NT2/D1 (cell line): ENCODE results near the genes GFRAL and HMGCLL1.

DNA sequence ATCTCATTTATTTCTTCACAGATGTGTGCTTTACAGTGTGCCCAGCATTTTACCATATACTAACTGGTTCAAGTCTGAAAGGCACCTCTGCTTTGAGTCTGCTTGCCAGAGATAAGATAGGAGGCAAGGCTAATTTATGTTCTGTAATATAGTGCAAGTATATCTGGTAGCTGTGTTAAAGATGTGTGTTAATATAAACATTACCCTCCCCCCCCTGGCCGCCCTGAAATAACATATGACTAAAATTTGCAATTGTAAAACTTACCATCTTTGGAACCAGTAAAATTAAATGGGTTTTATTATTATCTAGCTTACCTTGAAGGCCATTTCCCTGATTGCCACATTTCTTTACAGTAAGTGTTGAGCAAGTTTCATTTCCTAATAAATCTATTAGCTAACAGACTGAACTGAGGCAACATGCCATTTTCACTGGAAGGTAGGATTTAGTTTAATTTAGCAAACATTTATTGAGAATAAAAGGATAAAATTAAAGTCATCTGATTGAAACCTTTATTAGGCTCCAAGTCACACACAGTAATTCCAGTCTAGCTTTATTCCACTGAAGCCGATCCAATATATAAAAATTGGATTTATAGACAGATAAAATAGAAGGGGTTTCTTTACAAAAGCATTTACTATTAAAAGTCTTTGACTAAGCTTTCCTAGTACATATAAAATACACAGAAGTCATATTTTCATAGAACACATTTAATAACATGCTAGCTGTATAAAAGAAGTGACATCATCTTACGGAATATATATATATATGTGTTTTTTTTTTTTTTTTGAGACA, 2.9 kb downstream of the FBXO9 start:
- RRBS, 2 experiments = no CpG with 5 or more reads among the region's 3 CpGs

DNA sequence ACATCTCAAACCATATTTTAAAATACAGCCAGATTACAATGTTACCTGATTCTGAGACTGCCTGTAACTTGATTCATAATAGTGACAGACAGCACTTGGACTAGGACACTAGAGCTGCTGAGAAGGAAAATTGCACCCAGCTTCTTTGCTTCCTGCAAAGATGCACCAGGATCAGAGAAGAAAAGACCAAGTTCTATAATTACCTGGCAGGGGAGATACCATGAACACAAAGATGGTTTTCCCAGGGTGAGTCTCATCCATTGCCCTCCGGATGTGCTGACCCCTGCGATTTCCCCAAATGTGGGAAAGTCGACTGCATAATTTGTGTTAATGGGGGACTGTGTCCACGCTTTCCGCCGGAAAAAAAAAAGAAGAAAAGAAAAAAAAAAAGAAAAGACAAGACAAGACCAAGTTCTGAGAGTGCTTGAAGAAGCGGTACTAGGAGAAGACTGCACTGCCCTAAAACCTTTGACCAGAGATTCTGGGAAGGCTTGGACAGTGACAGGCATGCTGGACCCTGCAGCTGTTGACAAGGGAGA, 70.5 kb upstream of the GCM1 start:
- RRBS, 2 experiments = 76% methylated on average over 3 of the region's 7 CpGs; no CpG with 5 or more reads in 1 of the 2 experiments

DNA sequence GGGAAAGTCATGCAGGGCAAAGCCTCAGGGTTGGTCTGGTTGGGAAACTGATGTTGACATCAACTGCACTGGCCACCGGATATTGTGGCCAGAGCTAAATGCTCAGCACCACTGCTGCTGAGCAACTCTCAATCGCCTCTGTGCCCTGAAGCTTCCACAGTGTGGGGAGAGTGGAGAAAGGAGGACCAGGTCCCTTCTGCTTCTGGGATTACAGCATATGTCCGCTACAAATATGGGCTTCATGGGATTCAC, 93.4 kb upstream of the GCM1 start:
- RRBS, 2 experiments = no CpG with 5 or more reads among the region's 3 CpGs

DNA sequence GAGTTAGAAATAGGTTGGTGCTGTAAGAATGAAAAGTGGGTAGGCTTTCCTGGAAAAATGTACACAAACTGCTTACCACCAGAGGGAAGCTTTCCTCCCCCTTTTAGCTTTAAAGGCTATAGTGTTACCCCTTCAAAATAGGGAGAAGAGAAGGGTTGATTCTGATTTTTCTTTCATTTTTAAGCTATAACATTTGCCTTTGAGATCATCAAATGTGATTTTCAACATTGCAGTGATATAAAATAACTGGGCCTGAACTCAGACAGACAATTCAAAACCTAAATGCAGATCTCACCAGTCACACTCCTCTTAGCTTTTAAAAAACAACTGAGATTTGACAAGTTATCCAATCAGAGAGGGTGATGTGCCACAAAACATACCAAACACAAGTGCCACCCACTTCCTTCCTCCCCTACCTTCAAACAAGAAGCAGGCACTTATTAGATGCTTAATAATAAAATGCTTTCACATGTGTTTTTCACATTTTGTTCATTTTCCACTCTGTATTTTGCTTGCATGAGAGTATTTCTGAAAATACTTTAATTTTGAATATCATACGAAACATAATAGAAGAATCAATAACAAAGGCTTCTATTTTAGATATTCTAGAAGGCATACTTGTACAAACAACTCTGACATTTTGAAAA, 57.7 kb downstream of the ELOVL5 start:
- RRBS, 2 experiments = no CpG with 5 or more reads among the region's 1 CpG

DNA sequence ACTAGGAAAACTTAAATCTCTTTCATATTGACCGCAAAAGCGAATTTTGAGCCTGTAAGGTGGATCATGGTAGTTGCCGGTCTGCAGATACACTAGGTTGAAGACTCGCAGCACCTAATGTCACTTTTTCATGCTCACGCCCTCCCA, 940 bp downstream of the GCLC start:
- RRBS, 2 experiments = no CpG with 5 or more reads among the region's 5 CpGs

DNA sequence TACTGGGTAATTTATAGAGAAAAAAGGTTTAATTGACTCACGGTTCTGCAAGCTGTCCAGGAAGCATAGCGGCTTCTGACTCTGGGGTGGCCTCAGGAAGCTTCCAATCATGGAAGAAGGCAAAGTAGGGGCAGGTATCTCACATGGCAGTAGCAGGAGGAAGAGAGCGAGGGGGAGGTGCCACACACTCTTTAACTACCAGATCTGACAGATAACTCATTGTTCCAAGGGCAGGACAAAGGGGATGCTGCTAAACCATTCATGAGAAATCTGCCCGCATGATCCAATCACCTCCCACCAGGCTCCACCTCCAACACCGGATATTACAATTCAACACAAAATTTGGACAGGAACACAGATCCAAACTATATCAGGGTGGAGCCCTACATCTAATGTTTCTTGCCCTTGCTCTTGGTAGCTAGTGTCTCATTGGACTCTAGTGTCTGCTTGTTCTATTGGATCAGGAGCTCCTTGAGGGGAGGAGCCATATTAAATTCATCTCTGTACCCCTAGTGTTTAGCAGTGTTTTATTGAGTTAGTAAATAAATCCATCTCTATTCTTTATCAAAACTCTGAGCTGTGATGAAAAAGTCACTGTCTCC, 48.6 kb downstream of the KLHL31 start:
- RRBS, 2 experiments = no CpG with 5 or more reads among the region's 5 CpGs

- RRBS, 2 experiments = no CpG with 5 or more reads among the region's 2 CpGs
Observed at GRCh38 chr6:53746274-53746763, 48.5 kb upstream of the LRRC1 start.

DNA sequence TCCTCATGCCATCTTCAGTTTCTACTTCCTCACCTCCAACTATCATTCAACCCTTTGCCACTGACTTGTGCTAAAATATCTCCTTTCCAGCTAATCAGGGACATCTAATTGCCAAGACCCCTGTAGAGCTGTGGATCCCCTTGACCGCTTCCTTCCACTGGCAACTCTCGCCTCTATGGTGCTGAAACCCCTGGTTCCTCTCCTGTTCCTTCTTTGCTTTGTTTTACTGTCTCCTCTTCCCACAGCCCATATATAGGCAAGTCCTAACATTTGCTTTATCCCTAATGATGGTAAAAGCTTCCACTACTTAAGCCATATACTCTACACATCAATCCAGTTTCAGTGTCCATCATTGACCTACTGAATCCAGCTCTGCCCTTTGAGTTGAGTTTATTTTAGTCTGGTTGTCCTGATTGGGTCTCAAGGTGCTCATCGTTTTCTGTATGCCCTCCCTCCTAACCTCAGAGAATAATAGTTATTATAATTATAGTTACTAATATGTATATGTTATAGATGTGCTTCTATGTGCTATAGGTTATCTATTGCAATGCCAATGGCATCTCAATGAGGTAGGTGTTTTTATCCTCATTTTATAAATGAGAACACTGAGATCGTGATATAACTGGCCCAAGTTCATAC, 28.6 kb upstream of the LRRC1 start:
- RRBS, 2 experiments = no CpG with 5 or more reads among the region's 4 CpGs

GRCh38 chr6:53829580-53830100, 34.8 kb downstream of the LRRC1 start:
- RRBS, 2 experiments = no CpG with 5 or more reads among the region's 4 CpGs

GRCh38 chr6:53929199-53930289, 134.7 kb downstream of the LRRC1 start:
- RRBS, 2 experiments = no CpG with 5 or more reads among the region's 13 CpGs

DNA sequence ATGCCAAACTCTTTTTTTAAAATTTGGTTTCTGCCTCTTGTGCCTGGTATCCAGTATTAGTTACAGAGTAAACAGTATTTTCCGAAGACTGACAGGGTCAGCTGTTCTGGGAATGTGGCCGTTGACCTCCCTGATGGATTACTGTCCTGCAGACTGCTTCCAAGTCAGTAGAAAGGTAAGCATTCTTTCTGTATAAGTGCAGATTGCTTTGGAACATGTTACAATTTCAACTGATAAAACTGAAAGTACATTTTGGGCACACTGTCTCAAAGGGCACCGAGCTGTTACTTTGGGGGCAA, 100.4 kb upstream of the MLIP start:
- RRBS, 2 experiments = no CpG with 5 or more reads among the region's 3 CpGs

- RRBS, 2 experiments = 4 to 7% methylated on average over 4 of the region's 26 CpGs
Observed at GRCh38 chr6:54846924-54847325, 354 bp downstream of the FAM83B start.

DNA sequence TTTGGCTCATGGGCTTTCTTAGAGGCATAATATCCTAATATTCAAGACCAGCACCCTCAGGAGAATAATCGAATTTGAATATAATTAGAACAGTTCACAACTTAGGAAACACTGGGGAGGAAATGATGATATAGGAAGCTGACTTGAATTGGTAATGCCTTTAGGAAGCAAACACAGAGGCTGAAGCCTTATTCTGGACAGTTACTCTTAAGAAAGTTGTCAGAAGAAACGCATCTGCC, at the start of gene GFRAL:
TSS of gene GFRAL (plus strand) at position 189 of the 239 bp plus-strand sequence.
- RRBS, 2 experiments = no CpG with 5 or more reads among the region's 2 CpGs

DNA sequence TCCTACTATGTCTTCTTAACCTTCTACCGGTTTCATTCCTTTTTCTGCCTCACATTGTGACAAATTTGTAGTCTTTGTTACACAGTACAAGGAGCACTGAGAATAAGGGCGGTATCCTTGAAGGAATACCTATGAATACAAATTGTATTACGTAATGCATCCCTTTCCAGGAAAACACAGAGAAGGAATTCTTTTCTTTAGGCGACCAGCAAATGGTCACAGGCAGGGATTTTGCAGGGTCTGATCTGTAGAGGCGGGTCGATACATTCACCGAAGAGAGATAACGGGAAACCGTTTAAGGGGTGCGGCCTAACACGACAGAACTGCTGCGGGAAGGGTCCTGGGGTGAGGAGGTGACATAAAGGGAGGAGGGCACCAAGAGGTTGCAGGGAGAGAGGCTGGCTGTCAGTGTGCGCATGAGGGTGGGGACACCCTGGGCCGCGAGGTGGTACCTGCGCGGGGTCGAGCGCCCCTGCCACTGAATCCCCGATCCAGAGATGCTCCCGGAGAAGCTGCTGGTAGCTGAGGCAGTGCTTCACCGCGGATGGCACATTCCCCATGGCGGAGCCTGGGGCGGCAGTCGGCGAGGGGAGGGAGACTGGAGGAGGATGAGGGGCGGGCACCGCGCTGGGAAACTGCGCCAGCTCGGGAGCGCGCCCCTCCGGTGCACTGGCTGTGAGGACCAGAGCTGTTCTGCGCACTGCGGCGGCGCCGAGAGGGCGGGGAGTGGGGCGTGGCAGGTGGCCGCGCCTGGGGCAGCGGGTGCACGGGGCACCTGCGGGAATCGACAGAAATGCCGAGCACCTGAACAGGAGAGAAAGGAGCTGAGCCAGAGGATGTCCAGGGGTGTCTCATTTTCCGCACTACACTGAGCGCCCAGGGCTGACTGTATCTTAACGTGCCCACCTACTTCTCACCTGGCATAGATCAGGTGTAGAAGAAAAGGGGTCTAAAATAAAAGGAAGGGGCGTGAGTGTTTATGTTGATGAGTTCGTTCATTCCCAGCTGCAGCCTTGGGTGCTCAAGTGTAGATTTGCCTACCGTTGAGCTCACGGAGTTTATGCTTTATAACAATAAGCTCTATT, at the start of gene HMGCLL1:
TSS of gene HMGCLL1 (minus strand) at position 697 of the 1,085 bp plus-strand sequence.
- RRBS, 2 experiments = no CpG with 5 or more reads among the region's 56 CpGs

DNA sequence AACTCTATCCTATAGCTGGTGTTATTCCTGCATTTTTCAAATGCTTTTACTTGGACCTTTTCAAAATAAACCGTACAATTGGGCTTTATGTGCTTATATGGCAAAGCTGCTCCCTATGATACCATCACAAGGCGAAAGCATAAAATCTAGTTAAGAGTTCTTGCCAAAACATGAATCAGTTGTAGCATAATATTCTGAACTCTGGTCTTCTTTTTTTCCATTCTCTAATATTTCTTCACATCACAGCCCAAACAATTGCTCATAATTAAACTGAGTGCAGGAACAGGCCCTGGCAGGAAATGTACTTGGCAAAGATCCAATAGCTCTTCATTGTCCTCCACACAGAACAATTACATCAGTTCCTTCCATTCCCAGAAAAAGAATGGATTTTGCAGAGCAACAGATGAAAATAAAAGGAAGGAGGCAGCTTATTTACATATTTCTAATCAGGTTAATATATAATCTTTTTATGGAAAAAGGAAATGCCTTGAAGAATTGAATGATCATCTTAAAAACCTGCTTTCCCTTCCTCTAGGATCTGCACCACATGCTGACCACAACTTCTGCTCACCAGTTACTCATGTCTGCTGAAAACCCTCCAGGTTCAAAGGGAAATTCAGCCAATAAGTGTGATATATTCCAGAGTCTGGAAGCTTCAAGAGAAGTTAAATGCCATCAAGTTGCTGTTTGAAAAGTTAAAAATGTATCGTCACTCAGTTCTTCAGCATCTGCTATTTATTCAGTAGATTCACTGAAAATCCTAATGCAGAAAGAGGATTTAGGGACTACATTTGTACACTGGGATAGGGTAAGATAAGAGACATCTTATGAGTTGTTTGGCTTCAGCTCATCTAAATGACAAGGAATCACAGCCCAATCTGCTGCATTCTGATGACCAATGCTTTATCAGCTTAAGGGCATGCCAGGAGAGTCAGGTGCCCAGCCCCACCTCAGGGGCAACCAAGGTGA, 123.4 kb upstream of the COL21A1 start:
- RRBS, 2 experiments = no CpG with 5 or more reads among the region's 3 CpGs

DNA sequence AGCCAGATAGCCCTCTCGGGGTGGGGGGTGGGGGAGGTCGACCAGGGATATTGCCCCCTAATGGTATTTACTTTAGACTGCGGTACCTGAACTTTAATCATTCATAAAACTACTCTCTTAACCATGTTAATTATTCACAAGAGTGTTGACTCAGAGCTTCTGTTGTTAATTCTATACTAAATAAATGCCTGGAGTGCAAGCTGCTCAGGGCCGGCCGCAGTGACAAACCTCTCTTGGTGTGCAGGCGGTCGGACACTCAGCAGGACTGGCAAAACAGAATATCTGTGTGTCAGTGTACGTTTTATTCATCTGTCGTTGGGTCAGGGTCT, 152.4 kb upstream of the COL21A1 start:
- RRBS, 2 experiments = no CpG with 5 or more reads among the region's 9 CpGs

DNA sequence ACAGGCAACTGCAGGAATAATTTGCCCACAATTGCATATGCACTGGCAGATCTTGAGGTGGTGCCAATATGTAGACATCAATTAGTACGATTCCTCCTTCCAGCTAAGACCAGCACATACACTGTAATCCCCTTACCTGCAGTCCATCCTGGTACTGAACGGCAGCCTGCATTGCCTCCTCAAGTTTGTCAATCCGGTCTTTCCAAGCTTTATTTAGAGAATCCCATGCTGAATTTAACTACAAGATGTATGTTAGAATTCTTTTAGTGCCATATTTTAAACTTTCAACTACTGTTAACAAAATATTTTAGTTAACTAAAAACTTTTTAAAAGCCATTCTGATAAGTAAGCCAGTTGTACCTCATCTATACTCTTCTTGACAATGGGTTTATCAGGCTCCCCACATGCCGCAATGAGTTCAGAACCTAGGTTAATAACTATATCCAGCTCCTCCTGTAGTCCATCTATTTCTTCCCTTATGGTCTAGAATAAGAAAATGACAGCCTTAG, 259.0 kb upstream of the COL21A1 start:
- RRBS, 2 experiments = no CpG with 5 or more reads among the region's 4 CpGs

GRCh38 chr6:56614322-56614859, 340.2 kb downstream of the DST start:
- RRBS, 2 experiments = no CpG with 5 or more reads among the region's 1 CpG

- RRBS, 2 experiments = no CpG with 5 or more reads among the region's 5 CpGs
Observed at GRCh38 chr6:56625024-56625483, 329.6 kb downstream of the DST start.

GRCh38 chr6:56660218-56661035, 294.2 kb downstream of the DST start:
- RRBS, 2 experiments = no CpG with 5 or more reads among the region's 3 CpGs